Upper lobe of left lung (tissue), 5 donors: ENCODE measurements around a stretch of chr10.

- PRO-cap, 2 experiments = no peak in any of the 2 experiments
- RAMPAGE, long total RNA, 4 experiments = no peak in any of the 4 experiments
Measured at GRCh38 chr10:95246727-95247695, 43.8 kb downstream of the PDLIM1 start.

DNA sequence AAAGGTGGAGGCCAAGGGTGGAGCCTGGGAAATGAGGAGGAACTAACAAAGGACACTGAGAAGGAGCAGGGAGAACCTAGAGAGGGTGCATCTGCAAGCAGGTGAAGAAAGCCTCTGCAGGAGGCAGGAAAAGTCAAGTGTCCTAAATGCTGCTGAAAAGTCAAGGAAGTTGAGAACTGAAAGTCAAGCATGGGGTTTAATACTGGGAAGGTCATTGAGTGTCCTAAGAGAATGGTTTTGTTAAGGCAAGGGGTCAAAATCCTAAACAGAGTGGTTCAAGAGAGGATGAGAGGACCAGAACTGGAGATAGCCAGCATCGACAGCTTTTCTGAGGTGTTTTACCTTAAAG is 13.3 kb upstream of the PDLIM1 start:
- PRO-cap, 2 experiments = no peak in any of the 2 experiments
- RAMPAGE, long total RNA, 4 experiments = no peak in any of the 4 experiments

DNA sequence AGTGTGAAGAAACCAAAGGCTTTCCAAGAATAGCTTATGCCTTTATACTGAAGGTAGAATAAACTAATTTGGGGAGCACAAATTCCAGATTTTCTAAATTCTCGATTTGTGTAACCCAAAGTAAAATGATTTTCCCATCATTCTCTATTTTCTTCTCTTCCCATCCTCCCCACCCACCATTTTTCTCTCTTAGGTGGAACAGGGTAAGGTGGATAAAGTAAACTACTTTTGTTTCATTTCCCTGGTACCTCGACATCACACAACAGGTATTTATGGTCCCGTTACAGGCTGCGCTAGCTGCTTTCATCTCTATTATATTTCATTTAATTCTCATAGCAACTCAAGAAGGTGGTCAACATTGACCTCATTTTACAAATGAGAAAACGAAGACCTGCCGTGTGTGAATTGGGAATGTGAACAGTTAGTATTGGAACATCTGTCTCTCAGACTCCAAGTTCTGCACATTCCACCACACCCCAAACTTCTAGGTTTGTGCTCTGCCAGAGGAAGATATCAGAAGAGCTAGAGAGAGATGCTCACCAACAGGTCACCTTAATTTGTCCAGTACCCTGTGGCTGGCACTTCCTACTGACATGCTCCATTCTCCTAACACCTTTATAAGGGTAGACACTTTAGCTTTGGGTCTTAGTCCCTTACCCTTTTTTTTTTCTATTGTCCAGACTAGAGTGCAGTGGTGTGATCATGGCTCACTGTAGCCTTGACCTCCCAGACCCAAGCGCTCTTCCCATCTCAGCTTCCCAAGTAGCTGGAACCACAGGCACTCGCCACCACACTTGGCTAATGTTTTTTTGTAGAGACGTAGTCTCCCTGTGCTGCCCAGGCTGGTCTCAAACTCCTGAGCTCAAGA is 38.0 kb upstream of the PDLIM1 start:
- PRO-cap, 2 experiments = no peak in any of the 2 experiments
- RAMPAGE, long total RNA, 4 experiments = start-site peak on the minus strand in 1 of 4 experiments, centred at position 258 of the sequence, 13 reads per replicate

GRCh38 chr10:95351060-95351335 is 60.2 kb upstream of the PDLIM1 start:
- PRO-cap, 2 experiments = no peak in any of the 2 experiments
- RAMPAGE, long total RNA, 4 experiments = no peak in any of the 4 experiments

DNA sequence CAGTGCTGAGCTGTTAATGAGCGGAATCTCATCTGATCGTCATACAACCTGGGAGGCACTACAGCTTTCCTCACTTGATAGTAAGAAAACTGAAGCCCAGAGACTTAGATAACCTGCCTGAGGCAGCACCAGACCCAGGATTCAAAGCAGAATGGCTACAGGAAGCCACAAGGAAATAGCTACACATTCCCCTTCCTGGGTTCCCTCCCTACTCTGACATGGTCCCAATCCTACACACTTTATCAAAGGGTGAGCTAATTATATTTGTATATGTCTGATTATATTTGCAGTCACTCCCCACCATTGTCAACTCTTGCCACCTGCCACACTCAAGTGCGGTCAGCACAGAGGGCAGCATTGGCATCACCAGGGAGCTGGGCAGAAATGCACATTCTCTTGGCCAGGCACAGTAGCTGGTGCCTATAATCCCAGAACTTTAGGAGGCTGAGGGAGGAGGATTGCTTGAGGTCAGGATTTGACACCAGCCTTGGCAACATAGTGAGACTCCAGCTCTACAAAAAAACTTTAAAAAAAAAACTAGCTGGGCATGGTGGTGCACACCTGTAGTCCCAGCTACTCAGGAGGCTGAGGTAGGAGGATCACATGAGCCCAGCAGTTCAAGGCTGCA is 114.1 kb upstream of the PDLIM1 start:
- PRO-cap, 2 experiments = no peak in any of the 2 experiments
- RAMPAGE, long total RNA, 4 experiments = no peak in any of the 4 experiments

- PRO-cap, 2 experiments = no peak in any of the 2 experiments
- RAMPAGE, long total RNA, 4 experiments = no peak in any of the 4 experiments
Measured at GRCh38 chr10:95406544-95407288, 115.9 kb upstream of the PDLIM1 start.

- PRO-cap, 2 experiments = no peak in any of the 2 experiments
- RAMPAGE, long total RNA, 4 experiments = no peak in any of the 4 experiments
Measured at GRCh38 chr10:95415178-95415541, 124.4 kb upstream of the PDLIM1 start.

- PRO-cap, 2 experiments = peak in 1 of 2 experiments; most common plus-strand start chr10:95430632 (in 1)
- RAMPAGE, long total RNA, 4 experiments = no peak in any of the 4 experiments
Measured at GRCh38 chr10:95430381-95430813, 130.8 kb downstream of the SORBS1 start.

DNA sequence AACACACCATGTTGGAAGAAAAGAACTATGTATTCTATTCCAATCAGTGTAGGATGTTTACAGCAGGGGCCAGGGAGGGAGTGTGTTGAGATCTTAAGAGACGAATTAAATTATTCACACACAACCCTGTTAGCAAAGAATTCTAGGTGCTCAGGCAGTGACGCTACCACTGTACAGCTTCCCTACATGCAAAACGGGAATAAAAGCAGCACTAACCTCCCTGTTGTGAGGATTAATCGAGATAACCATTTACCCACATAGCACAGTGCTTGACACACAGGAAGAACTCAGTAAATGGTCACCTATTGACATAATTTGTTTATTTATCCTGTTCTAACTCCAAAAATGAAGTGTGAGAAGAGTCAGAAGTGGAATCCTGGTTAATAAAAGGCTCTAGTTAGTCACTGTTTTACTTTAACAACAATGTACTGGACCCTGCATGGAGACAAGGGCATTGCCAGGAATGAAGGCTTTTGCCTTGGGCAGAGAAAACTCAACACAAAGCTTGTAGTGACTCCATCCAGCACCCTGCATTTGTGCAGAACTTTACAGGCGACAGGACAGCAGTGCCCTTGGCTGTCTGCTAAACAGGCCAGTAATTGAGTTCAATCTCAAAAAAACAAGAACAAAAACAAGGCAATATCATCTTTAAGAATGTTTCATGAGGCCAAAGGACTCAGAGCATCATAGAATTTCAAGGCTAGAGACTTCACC is 103.8 kb downstream of the SORBS1 start:
- PRO-cap, 2 experiments = no peak in any of the 2 experiments
- RAMPAGE, long total RNA, 4 experiments = no peak in any of the 4 experiments

- PRO-cap, 2 experiments = peak in 1 of 2 experiments; most common plus-strand start chr10:95479242 (in 1); most common minus-strand start chr10:95479024 (in 1)
- RAMPAGE, long total RNA, 4 experiments = no peak in any of the 4 experiments
Measured at GRCh38 chr10:95478684-95479430, 82.3 kb downstream of the SORBS1 start.

GRCh38 chr10:95655419-95656203 is 900 bp downstream of the ALDH18A1 start:
- PRO-cap, 2 experiments = no peak in any of the 2 experiments
- RAMPAGE, long total RNA, 4 experiments = no peak in any of the 4 experiments

DNA sequence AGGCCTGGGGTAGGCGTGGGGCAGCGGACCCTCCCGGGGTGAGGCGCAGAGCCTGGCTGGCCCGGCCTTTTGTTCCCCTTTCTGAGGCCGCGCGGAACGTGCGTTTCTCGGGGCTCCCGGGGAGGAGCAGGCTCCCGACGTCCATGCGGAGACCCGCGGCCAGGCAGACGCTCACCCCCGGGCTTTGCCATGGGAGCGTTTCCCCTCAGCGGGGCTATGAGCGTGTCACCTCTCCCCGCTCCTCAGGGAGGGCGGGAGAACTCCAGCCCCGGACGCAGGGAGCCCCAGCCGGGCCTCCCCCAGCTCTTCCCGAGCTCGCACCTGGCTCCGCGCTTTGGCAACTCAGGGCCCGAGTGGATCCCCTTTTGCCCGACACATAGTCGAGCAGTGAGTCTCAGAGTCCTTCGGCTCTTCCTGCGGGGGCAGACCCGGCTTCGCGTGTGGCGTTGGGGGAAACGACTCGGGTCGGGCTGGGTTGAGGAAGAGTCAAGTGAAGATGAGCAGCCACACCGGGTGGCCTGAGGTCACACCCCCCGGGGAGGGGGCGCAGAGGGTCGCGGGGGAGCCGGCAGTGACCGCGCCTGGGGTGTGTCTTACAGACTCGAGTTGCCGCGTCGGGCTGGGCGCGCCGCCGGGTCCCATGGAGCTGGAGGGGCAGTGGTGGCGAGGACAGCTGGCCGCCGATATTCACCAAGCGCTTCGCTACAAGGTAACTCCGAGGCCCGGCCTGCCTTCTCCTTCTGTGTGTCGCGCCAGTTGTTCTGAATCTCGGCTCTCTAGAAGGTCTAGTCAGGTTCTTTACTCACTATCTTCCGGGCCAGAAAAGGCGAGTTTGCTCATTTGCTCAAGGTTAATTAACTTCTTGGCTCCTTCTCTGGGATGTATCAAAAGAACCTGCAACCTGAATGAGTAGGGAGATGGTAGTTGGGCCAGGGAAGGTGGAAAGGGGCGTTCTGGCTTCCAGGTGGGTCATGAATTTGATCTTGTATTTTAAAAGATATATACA is 674 bp downstream of the CCNJ start:
- PRO-cap, 2 experiments = peak in 2 of 2 experiments; most common plus-strand start position 72 of the sequence (in 1); most common minus-strand start position 770 of the sequence (in 1)
- RAMPAGE, long total RNA, 4 experiments = no peak in any of the 4 experiments

DNA sequence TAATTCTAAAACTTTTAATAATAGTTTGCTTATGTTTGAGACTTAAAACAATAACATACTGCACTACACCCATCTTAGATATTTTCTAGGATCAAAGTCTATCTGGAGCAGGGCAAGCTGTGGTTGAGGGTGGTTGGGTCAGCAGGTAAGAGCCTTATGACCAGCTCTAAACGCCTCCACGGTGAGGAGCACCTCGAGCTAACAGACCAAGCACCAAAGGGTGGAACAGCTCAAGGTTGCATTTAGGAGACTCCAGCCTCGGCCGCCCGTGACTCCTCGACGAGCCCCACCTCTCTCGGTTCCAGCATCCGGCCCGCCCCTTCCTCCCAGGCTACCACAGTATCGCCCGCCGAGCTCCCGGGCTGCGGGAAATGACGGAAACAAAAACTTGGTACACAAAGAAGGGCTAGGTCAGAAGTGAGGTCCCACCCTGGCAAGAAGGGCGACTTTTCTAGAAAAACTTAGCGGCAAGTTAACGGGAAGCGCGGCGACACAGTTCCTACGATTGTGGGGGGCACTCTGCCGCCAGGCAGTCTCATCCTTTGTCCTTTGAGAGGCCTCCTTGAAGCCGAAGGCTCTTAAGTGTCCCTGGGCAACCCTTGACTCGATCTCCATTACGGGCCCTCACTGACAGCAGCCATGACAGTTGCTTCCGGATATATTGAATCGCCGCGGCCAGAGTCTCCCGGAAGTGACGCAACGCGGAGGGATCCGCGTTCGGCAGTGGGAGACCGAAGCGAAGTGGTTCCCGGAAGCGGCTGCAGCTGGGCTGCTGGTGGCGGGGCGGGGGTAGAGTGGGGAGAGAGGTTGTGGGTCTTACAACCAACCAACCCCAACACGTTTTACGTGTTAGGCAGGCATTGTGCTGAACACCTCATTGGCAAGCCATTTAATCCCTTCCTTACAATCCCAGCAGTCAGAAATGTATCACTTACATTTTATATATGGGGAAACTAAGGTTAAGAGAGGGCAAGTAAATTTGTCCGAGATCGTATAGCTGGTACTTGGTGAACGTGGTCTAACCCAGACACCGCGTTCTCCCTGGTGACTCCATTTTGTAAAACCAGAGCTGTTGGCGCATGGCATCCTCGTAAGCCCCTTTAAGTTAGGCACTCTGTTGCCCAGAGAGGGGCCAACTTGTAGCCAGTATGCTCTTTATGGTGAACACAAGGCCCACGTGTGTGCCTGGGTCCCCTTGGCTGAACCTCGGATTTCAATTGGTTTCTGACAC is 40.1 kb upstream of the ZNF518A start:
- PRO-cap, 2 experiments = peak in 1 of 2 experiments; most common plus-strand start position 414 of the sequence (in 1); most common minus-strand start position 297 of the sequence (in 1)
- RAMPAGE, long total RNA, 4 experiments = start-site peak on the minus strand in 4 of 4 experiments, centred at positions 294 to 664 of the sequence, 7 to 47 reads per replicate

DNA sequence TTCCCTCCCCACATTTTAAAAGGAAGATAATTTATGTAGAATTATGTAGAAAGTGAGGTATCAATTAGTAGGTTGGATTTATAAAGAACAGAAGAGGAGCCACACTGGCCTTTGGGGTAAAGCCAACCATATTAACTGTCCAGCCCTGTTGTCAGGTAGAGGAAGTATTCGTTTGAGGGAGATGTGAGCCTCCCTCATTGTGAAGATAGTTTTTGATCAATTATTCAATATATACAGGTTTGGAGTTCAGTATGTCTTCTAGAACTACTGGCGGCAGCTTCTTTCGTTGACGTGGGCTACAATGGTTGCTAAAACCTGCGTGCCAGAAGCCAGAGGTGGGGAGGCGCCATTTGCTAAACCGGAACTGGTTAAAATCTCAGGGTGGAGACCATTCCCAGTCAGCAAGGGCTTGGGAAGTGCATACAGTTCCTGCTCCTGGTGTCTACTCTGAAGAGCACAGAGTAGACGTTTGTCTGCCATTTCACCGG is 721 bp upstream of the ZNF518A start:
- PRO-cap, 2 experiments = no peak in any of the 2 experiments
- RAMPAGE, long total RNA, 4 experiments = no peak in any of the 4 experiments

GRCh38 chr10:96512545-96513080 is 1.1 kb downstream of the TLL2 start:
- PRO-cap, 2 experiments = no peak in any of the 2 experiments
- RAMPAGE, long total RNA, 4 experiments = no peak in any of the 4 experiments

- PRO-cap, 2 experiments = no peak in any of the 2 experiments
- RAMPAGE, long total RNA, 4 experiments = no peak in any of the 4 experiments
Measured at GRCh38 chr10:96516331-96517193, 2.8 kb upstream of the TLL2 start.

- PRO-cap, 2 experiments = no peak in any of the 2 experiments
- RAMPAGE, long total RNA, 4 experiments = start-site peak on the minus strand in 1 of 4 experiments, at chr10:96559168-96559432 at its widest, 5 to 12 reads per replicate
Measured at GRCh38 chr10:96559071-96559861, 27.5 kb downstream of the TM9SF3 start.

- PRO-cap, 2 experiments = no peak in any of the 2 experiments
- RAMPAGE, long total RNA, 4 experiments = start-site peak on the minus strand in 1 of 4 experiments, at chr10:96656908-96656947 at its widest, 16 reads per replicate
Measured at GRCh38 chr10:96656827-96657351, 63.4 kb downstream of the PIK3AP1 start.

DNA sequence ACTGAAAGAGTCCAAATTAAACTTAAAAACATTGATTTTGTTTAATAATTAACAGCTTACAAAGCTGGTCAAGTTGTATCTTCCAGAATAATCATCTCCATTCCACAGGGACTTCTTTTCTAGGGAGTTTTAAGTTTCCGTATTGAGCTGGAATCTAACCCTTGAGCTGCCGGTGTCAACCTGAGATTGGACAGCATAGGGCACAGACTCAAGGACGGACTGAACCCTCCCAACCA is 43.7 kb downstream of the PIK3AP1 start:
- PRO-cap, 2 experiments = no peak in any of the 2 experiments
- RAMPAGE, long total RNA, 4 experiments = no peak in any of the 4 experiments

GRCh38 chr10:96695272-96695685 is 25.0 kb downstream of the PIK3AP1 start:
- PRO-cap, 2 experiments = no peak in any of the 2 experiments
- RAMPAGE, long total RNA, 4 experiments = no peak in any of the 4 experiments